Lower leg skin (tissue), 2 donors: ENCODE results near the gene TMEM18.

GRCh38 chr2:263185-263522 is 678 bp downstream of the SH3YL1 start:
- PRO-cap, result no peak
- RAMPAGE, long total RNA, 2 experiments, result no peak in any of the 2 experiments

GRCh38 chr2:355918-356901 is 68.3 kb upstream of the ALKAL2 start:
- PRO-cap, result no peak
- RAMPAGE, long total RNA, 2 experiments, result no peak in any of the 2 experiments

DNA sequence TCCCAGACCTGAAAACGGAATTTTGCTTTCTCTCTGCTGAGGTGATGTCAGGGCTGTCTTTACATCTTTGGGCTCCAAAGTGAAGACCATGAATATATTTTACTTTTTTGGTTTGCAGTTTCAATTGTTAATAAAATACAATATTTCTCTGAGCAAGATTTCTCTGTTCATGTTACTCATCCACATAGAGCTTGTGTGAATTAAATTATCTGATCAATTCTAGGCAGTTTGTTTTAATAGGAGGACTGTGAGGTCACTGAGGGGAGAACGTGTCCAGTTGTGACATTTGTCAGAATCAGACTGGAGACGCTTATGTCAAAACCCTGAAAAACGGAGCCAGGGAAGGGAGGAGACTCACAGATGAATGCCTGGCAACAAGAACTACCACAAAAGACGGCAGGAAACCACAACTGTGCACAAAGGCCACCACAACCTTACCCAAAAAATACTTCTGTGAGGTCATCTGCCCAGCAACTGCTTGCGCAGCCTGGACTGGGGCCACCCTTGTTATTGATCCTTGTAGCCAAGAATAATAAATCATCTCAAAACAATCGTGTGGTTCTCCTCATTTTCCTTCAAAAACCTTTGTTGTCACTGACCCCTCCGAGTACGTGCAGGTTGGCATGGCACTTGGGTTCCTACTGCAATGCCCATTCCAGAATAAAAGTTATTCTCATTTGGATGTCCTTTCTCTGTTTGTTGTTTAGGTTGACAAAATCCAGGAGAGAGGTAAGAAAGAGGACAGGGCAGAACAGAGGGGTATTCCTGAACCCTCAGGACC is 173.0 kb upstream of the ALKAL2 start:
- PRO-cap, result no peak
- RAMPAGE, long total RNA, 2 experiments, result no peak in any of the 2 experiments

DNA sequence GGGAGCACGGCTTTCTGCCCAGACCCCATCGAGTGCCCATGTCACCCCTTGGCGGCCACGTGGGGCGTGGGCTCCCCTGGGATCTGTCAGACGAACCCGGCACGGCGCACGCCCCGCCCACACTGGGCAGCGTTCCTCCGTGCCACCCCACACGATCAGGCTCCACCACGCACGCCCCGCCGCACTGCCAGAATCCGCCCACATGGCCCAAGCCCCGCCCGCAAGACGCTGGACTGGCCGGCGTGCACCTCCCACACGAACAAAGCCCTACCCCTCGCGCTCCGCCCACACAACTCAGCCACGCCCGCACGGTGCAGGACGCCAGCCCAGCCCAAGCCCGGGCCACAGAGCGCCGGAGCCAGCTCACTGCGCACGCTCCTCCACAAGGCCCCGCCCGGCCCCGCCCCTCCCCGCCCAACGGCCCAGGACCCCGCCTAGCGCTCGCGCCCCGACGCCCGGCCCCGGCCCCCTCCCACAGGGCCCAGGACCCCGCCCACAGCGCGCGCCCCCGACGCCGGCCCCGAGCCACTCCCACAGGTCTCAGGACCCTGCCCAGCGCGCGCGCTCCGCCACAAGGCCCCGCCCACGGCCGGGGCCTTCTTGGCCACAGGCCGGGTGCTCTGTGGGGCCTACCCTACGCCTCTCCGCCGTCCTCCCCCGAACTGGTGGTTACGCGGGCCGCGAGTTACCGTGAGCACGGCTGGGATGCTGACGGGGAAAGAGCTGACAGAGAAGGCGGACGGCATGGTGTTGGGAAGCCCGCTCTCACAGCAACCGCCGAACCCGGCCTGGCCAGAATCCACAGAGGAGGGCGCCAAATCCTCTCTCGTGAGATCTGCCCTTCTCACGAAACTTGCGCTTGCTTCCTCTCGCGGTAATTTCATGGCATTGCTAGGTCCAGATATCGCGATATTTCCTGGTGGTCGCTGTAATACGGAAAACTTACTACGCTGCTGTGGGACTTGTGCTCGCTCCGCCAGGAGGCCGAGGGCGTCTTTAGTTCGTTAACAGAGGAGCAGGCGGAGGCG is at the start of gene TMEM18:
TSS of gene TMEM18 (minus strand) at position 807 of the 1,028 bp plus-strand sequence.
- PRO-cap, result bidirectional peak, plus-strand start at position 609 of the sequence, minus-strand start at position 186 of the sequence; bidirectional peak, plus-strand start at position 920 of the sequence, minus-strand start at position 790 of the sequence
- RAMPAGE, long total RNA, 2 experiments, result start-site peak on the minus strand in 2 of 2 experiments, centred at positions 789 to 802 of the sequence, 269 to 383 reads per replicate

- PRO-cap, result bidirectional peak, plus-strand start at chr2:740008, minus-strand start at chr2:740017
- RAMPAGE, long total RNA, 2 experiments, result no peak in any of the 2 experiments
Measured at GRCh38 chr2:739713-740073, 62.5 kb upstream of the TMEM18 start.

DNA sequence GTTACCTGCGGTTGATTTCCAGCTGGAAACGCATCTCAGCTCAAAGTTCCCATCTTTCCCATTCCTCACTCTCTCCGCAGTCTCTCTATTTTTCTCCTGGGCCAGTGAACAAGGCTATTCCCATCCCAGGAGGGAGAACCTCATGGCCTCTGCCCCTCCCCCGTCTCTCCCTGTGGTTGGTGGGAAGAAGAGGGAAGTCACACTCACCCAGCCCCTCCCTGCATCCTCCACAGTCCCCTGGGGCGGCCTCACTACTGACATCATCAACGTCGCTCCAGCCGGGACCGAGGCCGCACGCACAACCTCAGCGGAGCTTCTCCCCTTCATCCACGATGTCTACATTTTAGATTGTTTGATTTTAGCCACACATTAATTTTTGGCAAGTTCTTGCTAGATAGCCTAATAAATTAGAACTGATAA is 84.4 kb upstream of the SNTG2 start:
- PRO-cap, result no peak
- RAMPAGE, long total RNA, 2 experiments, result no peak in any of the 2 experiments

GRCh38 chr2:1162684-1163662 is 212.3 kb downstream of the SNTG2 start:
- PRO-cap, result no peak
- RAMPAGE, long total RNA, 2 experiments, result no peak in any of the 2 experiments

- PRO-cap, result no peak
- RAMPAGE, long total RNA, 2 experiments, result no peak in any of the 2 experiments
Measured at GRCh38 chr2:1366792-1367014, 46.6 kb upstream of the TPO start.

GRCh38 chr2:1586941-1587490 is 157.3 kb downstream of the PXDN start:
- PRO-cap, result no peak
- RAMPAGE, long total RNA, 2 experiments, result no peak in any of the 2 experiments

GRCh38 chr2:1605624-1606226 is 138.6 kb downstream of the PXDN start:
- PRO-cap, result no peak
- RAMPAGE, long total RNA, 2 experiments, result no peak in any of the 2 experiments

DNA sequence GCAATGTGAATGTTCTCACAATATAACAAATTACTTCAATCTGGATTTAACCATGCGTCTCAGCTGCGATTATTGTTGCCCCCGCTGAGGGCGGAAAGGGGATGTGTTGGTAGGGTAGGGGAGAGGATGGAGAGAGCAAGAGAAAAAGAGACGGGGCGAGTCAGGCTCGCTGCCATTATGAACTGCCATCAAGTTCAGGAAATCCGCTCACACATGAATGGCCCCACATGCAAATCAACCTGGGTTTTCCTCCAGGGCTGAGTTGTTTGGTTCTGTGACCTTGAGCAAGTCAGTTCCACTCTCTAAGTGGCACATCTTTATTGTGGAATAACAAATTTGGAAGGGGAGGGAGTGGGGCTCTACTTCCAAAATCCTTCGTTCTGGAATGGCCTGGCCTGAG is 129.7 kb downstream of the PXDN start:
- PRO-cap, result no peak
- RAMPAGE, long total RNA, 2 experiments, result no peak in any of the 2 experiments

GRCh38 chr2:1717059-1717780 is 27.1 kb downstream of the PXDN start:
- PRO-cap, result unidirectional peak, minus-strand start at chr2:1717337
- RAMPAGE, long total RNA, 2 experiments, result no peak in any of the 2 experiments

DNA sequence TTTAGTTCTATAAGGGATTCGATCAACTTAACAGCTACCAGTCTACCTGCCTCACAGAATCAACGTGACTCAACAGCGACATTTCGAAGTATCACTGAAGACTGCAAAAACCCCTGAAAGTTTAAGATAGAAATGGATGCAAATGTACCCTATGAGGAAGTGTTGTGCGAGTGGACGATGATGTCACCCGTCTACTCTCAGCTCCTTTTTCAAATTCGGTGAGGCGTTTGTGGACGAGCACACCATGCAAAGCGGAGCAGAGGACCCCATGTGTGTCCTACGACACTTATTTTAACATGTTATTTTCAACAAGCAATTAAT is 2.1 kb downstream of the PXDN start:
- PRO-cap, result no peak
- RAMPAGE, long total RNA, 2 experiments, result no peak in any of the 2 experiments

DNA sequence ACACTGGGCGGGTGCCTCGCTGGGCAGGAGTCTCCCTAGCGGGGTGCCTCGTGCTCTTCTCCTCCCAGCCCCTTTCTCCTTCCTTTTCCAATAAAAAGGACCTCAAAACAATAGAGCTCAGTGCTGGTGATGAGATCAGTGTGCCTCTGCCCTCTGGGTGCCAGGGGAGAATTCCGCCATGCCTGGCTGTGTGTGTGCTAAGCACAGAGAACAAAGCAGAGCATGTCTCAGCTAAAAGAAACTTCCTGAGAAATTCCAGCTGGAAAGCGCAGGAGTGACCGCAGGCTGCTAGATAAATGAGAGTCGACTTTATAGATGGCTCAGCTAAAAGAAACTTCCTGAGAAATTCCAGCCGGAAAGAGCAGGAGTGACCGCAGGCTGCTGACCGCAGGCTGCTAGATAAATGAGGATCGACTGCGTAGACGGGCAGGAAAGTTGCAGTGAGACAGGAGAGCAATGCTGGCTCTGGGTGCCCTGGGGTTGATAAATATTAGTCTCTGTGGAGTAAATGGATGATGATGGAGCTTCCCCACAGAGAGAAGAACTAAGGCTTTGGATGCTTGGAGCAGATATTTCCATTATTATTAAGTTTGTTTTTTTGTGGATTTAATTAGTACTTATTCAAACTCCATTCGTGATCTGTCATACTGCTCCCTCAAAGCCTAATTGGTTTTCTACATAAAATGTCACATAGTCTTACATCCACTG is 11.5 kb upstream of the PXDN start:
- PRO-cap, result no peak
- RAMPAGE, long total RNA, 2 experiments, result no peak in any of the 2 experiments

GRCh38 chr2:1824080-1824890 is 80.0 kb upstream of the PXDN start:
- PRO-cap, result bidirectional peak, plus-strand start at chr2:1824453, minus-strand start at chr2:1824349
- RAMPAGE, long total RNA, 2 experiments, result no peak in any of the 2 experiments

DNA sequence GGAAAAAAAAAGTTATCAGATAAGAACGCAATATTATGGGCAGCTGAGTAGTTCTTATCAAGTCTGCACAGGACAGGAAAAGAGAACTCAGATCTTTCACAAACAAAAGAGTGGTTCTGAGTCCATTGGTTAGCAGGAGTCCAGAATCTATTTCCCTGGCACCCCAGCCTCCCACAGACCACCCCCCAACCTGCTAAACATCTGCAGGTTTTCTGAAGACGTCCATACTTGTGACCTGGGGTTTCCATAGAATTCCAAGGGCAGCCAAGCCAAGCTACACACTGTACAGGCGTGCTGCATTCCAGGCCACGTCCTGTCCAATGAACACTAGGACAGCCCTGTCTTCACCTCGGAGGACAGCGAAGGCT is 167.0 kb upstream of the PXDN start:
- PRO-cap, result no peak
- RAMPAGE, long total RNA, 2 experiments, result no peak in any of the 2 experiments

DNA sequence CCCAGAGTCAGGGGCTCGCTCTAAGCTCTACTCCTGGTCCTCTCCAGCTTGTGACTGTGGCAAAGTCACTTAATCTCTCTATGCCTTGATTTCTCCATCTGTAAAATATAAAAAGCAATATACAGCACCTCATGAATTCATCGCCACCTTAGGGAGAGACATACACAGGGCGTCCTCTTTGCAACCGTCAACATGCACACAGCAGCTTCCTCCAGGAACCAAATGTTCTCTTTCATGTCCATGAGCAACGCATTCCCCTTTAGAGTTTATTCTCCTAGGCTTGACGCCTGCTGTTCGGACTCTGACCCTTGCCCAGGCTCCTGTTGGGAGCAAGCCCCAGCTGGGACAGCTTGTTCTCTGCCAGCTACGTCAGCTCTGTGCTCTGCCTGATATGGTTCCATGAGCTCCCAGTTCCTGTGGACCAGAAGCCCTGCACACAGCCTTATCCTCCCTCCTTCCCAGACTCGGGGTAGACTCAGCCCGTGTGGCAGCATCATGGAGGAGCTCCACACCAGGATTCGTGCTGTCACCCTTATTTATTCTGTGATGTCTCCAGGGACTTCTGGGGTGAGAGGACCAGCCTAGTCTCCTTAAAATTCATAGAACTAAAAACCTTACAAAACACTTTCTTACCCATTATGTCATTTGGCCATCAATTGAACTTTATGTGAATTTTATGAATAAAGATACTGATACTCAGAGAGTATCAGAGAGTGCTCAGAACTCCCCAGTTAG is 253.1 kb upstream of the PXDN start:
- PRO-cap, result no peak
- RAMPAGE, long total RNA, 2 experiments, result no peak in any of the 2 experiments

DNA sequence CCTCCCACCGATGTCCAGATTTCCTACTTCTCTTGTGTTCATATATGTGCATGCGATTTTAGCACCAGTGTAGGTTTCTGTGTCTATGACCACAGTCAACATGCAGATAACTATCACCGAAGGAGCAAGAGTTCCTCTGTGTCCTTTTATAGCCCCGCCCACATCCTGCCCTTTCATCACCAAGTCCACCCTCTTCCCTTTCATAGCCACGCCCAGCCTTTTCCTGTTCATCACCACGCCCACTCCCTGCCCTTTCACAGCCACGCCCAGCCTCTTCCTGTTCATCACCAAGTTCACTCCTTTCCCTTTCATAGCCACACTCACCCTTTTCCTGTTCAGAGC is 274.0 kb downstream of the MYT1L start:
- PRO-cap, result no peak
- RAMPAGE, long total RNA, 2 experiments, result no peak in any of the 2 experiments

DNA sequence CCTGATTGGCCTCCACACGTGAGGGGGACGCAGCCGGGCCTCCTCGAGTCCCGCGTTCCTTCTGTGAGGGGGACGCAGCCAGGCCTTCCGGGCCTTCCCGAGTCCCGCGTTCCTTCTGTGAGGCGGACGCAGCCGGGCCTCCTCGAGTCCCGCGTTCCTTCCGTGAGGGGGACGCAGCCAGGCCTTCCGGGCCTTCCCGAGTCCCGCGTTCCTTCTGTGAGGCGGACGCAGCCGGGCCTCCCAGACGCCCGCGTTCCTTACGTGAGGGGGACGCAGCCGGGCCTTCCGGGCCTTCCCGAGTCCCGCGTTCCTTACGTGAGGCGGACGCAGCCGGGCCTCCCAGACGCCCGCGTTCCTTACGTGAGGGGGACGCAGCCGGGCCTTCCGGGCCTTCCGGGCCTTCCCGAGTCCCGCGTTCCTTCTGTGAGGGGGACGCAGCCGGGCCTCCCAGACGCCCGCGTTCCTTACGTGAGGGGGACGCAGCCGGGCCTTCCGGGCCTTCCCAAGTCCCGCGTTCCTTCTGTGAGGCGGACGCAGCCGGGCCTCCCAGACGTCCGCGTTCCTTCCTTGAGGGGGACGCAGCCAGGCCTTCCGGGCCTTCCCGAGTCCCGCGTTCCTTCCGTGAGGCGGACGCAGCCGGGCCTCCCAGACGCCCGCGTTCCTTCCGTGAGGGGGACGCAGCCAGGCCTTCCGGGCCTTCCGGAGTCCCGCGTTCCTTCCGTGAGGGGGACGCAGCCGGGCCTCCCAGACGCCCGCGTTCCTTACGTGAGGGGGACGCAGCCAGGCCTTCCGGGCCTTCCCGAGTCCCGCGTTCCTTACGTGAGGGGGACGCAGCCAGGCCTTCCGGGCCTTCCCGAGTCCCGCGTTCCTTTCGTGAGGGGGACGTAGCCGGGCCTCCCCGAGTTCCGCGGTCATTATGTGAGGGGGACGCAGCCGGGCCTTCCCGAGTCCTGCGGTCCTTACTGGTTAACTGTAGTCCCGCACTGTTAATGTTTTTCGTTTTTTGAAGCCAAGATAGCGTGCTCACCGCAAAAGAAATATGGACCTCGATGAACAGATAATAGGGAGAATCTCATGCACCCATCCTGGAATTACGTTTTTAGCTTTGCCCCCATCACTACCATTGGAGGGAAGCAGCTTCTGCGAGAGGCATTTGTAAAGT is 145.3 kb downstream of the MYT1L start:
- PRO-cap, result no peak
- RAMPAGE, long total RNA, 2 experiments, result no peak in any of the 2 experiments

DNA sequence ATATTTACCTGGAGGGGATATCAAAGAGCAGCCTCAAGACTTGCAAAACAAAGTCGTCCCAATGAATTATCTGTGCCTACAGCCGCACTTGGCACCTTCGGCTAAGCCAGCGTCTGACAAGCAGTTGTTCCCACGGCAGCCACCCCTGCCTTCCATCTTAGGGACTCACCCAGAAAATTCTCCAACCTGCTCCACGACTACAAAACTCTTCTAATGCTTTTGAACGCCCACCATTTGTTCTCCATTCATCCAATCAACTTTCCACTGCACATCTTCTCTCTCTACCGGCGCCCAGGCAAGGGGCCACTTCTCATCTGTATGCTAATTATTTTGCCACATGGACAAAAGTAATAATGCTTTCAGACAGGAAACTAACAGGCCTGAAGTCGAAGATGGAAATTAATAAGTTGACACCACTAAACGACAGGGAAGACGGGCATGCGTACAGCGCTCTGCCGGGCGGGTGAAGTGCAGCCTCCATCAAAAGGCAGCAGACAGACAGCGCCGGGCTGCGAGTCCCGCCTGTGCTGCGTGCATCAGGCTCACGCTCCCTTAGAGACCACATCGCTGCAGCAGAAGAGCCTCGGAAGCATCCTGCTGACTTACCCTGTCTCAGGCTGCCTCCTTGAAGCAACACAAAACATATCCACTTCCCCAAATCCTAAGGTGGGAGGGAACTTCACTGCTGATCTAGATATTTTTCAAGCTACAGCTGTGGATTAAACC is 6.7 kb downstream of the MYT1L start:
- PRO-cap, result no peak
- RAMPAGE, long total RNA, 2 experiments, result no peak in any of the 2 experiments